Mesenchymal stem cell of Wharton's jelly (primary cell): ENCODE measurements around the gene RAB10.

- CAGE, long polyA plus RNA = no peak
Observed at GRCh38 chr2:24832674-24833495, 39.7 kb downstream of the CENPO start.

- CAGE, long polyA plus RNA = no peak
Observed at GRCh38 chr2:24858932-24859354, 61.1 kb downstream of the ADCY3 start.

DNA sequence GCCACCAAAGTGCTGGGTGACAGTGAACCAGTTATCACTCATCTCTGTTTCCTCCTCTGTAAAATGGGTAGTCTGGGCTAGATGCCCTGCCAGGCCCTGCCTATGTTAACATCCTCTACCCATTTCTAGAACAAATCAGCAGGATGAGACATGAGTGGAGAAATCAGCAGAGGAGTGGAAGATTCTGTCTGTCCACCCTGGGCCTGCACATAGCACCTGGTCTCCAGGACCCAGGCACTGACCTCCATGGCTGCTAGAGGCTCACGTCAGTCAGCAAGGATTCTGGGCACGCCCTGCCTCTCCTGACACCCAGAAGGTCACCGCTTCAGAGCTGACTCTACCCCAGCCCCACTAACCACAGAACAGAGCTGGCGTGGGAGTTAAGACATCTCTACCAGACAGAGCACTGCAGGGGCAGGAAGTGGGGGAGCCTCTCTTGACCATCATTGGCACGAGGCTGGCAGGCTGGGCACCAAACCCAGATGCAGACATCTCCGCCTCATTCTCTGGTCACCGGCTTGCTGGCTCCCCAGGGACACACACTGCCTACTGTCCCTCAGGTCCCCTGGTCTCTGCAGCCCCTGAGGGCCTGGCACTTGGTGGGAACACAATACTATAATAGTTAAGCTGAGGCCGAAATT, 3.0 kb downstream of the ADCY3 start:
- CAGE, long polyA plus RNA = no peak

- CAGE, long polyA plus RNA = no peak
Observed at GRCh38 chr2:25273961-25274628, 67.6 kb downstream of the DNMT3A start.

DNA sequence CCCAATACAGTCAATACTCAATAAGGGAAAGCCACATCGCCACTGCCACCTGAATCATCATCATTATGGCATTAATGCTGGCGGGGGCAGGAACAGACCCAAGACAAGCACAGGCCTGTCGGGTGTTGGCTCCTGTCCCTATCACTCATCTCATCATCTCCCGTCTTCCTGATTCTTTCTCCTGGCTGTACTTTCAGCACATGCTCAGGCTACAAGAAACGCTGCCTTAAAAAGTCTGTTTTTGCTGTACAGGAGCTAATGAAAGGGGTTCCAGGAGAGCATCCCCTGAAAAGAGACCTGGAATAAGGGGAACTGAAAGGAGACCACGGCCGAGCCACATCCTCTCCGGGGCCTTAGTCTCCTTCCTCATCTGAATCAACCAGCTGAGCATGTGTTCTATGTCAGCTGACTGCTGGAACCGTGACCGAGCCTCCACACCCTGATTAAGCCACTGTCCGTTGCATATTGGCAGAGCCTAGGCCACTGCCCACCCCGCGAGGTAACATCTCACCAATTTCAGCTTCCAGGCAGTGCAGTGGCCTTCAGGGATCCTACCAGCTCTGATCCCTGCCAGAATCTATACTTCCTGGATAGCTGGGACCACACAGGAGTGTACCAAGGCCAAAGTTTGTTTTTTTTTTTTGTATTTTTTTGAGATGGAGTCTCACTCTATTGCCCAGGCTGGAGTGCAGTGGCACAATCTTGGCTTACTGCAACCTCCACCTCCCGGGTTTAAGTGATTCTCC, 62.5 kb downstream of the DNMT3A start:
- CAGE, long polyA plus RNA = no peak

GRCh38 chr2:25332372-25332947, 9.3 kb downstream of the DNMT3A start:
- CAGE, long polyA plus RNA = no peak

GRCh38 chr2:25340973-25341734, 571 bp downstream of the DNMT3A start:
- CAGE, long polyA plus RNA = no peak

DNA sequence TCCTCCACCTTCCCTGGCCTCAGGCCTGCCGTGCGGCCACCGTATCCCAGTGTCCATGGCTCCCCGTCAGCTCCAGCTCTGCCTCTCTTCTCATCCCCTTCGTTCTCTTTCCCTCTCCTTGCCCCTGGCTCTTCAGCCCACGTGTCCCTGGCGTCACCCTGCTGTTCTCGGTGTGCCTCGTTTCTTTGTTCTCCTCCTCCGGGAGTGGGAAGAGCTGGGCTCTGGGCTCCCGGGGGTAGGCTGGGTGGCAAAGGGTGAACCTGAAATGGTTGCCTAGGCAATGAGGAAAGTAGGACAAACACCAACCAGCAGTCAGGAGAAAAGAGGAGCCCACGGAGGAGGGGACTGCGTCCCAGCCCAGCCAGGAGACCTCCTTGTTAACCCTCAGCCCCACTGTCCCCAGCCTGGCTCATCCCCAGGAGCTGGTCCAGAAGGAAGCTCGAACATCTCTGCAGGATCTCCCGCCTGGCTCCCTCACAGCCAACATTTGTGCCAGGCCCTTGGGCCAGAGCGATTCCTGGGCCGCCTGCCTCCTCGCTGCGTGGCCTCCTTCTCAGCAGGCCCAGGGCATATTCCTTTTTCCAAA, 30.8 kb upstream of the DNMT3A start:
- CAGE, long polyA plus RNA = no peak

- CAGE, long polyA plus RNA = no peak
Observed at GRCh38 chr2:25417731-25418284, 76.1 kb upstream of the DNMT3A start.

- CAGE, long polyA plus RNA = no peak
Observed at GRCh38 chr2:25418942-25419357, 77.2 kb upstream of the DNMT3A start.

DNA sequence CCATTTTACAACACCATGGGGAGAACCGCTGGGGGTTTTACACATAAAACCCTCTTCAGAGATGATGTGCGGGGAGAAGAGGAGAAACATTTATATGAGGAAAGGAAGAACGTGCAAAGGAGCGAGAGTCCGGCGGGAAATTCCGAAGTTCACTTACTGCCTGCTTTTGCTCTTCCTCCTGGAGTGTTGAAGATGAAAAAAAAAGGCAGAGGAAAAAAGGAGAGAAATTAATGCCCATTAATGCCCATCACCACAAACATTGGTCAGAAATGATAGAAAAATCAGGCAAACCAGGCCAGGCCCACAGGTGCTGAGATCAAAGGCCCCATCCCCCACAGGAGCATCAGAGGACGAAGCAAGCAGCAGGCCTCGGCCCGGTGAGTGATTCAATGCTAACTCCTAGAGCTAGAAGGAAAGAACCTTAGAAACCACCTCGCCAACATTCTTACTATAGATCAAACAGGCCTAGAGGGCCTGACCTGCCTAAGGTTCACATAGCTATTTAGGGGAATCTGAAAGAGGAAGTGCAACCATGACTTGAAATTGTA, 77.7 kb upstream of the DNMT3A start:
- CAGE, long polyA plus RNA = no peak

DNA sequence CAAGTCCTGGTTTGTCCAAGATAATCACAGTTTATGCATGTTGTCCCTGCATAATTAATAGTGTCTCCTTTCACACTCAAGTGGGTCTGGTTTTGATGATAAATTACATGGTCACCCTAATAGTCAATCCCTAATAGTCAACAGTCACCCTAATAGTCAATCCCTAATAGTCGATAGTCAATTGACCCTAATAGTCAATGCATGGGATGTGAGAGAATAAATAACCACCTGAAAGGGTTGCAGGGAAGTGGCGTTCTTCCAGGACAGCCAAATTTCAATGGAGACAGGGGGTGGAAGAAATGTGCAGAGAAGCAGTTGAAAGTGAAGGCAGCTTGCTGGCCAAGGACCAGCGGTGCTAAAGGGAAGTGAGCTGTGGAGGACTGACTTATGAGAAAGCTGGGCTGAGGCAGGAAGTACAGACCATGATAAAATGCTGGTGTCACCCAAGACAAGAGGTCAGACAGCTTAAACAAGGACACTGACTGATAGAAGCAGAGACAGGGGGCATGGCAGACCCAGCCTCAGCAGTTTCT, 106.8 kb downstream of the DTNB start:
- CAGE, long polyA plus RNA = no peak

DNA sequence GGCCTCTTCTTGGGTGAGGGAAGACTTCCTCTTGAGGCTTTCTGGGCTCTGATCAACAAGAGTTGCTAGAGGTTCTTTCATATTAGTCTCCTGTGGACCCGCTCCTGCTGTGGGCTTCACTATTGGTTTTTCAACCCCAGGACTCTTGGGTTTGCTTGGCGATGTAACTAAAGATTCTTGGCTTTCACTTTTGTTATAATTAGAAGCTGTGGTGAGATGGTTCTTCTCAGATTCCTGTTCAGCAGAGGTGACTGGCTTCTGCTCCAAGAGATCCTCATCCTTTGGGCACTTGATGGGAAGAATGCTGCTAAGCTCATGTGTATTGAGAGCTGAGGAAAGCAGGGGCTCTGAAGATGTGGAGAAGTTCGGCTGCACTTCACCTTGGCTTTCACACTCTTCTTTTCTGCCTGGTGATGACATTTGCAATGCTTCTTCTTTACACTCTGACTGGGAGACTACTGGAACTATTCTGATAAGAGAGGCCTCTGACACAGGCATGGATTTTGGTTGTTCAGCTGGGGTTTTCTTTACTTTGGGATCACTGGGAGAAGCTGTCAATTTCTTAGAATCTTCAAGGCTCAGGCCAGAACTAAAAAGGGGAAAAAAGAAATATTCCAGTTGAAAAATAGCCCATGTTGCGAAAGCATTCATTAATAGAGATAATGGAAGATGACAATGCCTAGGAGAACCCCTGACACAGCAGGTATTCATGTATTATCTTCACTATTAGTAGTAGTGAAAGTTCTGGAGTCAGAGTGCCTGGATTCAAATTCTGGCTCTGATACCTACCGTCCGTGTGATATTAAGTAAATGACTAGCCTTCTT, 76.7 kb upstream of the DTNB start:
- CAGE, long polyA plus RNA = no peak

- CAGE, long polyA plus RNA = no peak
Observed at GRCh38 chr2:25809588-25810036, 68.7 kb downstream of the ASXL2 start.

DNA sequence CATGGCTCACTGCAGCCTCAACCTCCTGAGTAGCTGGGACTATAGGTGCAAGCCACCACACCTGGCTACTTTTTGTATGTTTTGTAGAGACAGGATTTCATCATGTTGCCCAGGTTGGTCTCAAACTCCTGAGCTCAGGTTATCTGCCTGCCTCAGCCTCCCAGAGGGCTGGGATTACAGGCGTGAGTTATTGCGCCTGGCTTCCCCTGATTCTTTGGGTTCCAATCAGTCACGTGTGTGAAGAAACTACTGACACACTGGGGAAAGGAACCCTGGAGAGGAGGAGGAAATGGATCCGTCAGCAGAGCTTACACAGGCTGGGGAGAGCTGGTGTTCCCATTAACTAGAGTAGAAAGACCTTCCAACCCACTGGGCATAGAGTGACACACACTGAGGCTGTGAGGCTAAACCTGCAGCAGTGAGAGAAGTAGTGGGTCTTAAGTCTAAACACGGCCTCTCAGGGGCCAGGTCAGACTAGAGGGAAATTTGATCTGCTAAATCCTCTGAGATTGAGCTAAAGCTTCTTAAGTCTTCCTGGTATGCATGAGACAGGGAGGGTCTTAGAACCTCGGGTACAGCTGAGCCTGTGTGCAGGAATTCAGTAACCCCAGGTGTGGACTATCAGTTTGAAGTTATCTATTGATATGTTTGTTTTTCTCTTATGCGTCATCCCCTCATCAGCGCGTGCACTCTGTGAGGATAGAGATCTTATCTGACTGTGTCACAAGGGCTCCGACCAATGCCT, 22.1 kb upstream of the RAB10 start:
- CAGE, long polyA plus RNA = no peak

- CAGE, long polyA plus RNA = no peak
Observed at GRCh38 chr2:26020068-26020860, 13.6 kb upstream of the RAB10 start.

DNA sequence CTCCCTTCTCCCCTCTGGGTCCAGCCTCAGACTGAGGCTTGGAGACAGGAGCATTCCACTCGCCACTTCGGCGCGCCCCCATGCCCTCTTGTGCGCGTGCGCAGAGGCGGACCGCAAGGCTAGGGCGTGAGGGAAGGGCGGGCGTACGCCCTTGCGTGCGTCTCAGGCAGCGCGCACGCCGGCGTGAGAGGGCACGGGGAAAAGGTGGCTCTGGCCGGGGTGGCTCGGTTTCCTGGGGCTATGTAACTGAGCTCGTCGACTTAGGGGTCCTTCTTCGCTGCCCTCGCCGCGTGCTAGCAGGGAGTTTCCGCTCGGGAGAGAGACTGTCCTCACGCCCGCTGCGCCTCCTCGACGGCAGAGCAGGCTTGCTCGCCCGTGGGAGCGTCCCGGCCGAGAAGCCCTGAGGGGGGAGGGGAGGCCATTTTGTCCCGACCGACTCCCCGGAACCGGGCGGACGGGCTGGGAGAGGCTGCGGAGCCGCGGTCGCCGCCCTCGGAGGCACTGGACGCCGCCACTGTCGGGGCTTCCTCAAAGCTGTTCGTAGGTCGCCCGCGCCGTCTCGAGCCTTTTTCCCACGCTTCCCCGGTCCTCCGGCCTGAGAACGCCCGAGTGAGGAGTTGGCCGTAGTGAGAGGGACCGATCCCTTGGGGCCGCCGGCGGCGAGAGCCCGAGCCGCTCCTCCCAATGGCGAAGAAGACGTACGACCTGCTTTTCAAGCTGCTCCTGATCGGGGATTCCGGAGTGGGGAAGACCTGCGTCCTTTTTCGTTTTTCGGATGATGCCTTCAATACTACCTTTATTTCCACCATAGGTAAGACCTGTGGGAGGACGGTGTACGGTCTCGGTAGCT, at the start of gene RAB10:
Gene RAB10 (plus strand): TSS at position 160 of the 850 bp plus-strand sequence.
- CAGE, long polyA plus RNA = no peak

GRCh38 chr2:26034775-26035209, 908 bp downstream of the RAB10 start:
- CAGE, long polyA plus RNA = no peak

GRCh38 chr2:26074891-26075246, 41.0 kb downstream of the RAB10 start:
- CAGE, long polyA plus RNA = no peak

GRCh38 chr2:26079767-26080761, 46.2 kb downstream of the RAB10 start:
- CAGE, long polyA plus RNA = no peak